ENCODE measurements around the genes THAP11 and DPEP2NB.

DNA sequence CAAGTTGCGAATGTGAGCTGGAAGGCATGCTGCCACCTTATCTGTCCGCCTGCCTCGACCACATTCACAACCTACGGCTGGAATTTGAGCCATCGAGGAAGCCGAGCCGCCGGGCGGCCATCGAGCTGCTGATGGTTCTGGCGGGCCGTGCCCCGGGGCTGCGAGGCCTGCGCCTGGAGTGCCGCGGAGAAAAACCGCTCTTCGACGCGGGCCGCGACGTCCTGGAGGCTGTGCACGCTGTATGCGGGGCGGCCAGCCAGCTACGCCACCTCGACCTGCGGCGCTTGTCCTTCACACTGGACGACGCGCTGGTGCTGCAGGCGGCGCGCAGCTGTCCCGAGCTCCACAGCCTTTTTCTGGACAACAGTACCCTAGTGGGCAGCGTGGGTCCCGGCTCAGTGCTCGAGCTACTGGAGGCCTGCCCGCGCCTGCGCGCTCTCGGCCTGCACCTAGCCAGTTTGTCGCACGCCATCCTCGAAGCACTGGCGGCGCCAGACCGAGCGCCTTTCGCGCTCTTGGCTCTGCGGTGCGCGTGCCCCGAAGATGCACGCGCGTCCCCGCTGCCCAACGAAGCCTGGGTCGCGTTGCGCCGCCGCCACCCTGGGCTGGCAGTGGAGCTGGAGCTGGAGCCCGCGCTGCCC, 1.6 kb upstream of the HSF4 start:
- PRO-cap, result bidirectional peak, plus-strand start at position 611 of the sequence, minus-strand start at position 484 of the sequence

GRCh38 chr16:67181226-67181872, 2.4 kb downstream of the MATCAP1 start:
- PRO-cap, result no peak

DNA sequence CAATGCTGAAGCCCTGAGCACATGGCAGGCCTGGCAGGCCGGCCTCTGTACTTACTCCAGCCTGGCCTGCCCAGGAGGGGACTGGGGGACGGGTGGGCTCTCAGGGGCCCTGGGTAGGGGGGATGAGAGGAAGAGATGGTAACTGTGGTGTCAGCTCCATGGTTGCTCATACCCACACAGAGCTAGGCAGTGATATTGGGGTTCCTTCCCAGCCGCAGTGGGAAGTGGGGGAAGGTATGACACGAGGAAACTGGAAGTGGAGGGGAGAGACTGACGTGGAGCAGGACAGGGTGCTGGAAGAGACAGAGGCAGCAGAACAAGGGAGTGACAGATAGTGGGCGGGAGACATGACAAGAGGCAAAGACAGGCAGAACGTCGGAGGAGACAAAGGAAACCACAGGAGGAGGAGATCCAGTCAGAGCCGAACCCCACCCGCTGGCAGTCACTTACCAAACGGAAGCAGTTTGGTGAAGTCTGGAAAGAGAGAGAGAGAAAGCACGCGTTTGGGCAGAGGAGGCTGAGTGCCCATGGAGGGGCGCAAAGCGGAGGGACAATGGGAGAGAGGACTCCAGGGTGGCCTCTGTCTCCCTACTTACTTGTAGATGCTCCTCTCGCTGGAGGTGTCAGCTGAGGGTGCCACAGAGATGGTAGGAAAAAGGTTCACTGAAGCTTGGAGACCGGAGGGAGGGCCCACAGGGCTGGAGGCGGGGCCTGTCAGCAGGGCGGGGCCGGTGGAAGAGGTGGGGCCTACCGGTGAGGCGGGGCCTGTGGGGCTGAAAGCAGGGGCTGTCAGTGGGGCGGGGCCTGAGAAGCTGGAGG, 9.2 kb downstream of the TMEM208 start:
- PRO-cap, result no peak

GRCh38 chr16:67364925-67365490, 28.3 kb downstream of the TPPP3 start:
- PRO-cap, result no peak

DNA sequence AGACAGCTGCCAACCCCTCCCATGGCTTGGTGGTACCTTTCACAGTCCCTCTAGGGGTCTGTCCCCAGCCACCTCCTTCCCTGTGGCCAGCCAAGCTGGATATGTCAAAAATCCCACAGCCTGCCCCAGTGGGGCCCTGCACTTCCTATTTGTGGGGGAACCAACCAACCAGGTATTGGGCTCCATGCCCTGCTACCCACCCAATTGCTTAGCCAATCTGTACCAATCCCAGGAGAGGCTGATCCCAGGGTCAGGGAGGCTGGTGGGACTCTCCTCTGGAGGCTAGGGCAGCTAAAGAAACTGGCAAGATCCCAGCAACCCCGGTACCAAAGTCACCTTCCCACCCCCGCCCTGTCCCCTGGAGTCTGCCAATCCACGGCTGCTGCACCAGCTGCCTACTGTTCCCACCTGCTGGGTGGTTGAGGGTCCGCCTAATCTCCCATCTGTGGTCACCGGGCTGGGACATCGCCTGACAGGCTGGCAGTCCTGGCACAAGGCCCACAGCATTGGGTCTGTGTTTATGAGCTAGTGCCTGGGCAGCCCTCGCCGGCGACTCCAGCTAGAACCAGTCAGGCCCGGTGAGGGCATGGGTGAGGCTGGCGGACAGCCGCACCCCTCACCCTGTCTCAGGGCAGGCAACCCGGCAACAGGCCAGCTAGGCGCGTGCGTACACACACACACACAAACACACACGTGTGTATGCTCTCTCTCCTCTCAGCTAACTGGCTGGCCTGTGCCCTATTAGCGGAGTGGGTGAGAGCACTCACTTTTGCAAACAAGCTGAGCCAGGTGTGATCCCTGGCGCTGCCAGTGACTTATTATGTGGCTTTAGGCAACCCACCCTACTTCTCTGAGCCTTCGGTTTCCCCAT, 10.2 kb downstream of the HSD11B2 start:
- PRO-cap, result no peak

DNA sequence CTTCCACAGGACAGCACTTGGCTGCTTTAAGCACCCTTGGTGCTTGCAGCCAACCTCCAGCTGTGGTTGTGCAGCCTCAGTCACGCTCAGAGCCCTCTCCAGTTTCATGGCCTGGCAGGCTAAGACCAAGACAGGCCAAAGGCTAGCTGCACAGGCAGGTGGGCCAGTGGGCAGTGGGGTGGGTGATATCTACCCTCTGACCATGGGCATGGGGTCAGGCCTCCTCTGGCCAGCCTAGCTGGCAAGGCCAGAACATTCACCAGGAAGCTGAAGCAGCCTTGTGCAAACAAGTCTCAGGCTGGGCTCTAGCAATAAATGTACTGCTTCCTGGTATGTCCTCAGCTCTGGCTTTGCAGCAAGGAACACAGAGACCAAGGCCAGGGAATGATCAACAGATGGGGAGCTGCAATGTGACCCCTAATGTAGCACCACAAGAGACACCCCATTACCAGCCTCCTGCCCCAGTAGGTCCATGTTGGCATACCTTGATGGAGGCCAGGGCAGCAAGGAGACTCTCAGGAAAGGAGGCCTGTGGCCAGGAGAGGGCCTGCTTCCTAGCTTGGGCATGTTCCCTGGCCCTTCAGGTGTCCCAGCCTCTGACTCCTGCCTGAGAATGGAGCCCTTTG, 20.9 kb downstream of the HSD11B2 start:
- PRO-cap, result no peak

DNA sequence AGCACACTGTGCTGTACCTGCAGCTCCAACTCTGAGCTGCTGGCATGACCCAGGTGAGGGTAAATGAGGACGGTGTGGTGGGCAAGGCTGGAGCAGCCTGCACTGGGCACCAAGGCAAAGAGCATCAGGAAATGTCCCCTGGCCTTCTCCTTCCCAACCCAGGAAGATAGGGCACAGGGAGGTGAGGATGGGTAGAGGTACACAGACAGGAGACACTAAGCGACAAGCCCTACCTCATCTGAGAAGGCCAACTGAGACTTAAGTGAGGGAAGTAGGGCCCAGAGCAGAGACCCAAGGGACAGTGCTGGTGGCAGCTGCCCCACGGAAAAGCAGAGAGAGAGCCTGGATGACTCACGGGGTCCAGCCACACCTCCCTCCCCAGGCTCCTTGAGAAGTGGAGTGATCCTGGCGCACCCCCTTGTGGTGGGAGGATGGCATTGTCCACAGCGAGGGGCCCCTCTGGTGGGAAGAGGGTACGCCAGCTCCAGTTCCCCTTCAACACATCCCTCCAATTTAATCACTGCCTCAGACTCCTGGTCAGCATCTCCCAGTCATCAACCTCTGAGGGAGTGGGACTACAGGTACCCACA, 15.3 kb downstream of the ATP6V0D1 start:
- PRO-cap, result no peak

DNA sequence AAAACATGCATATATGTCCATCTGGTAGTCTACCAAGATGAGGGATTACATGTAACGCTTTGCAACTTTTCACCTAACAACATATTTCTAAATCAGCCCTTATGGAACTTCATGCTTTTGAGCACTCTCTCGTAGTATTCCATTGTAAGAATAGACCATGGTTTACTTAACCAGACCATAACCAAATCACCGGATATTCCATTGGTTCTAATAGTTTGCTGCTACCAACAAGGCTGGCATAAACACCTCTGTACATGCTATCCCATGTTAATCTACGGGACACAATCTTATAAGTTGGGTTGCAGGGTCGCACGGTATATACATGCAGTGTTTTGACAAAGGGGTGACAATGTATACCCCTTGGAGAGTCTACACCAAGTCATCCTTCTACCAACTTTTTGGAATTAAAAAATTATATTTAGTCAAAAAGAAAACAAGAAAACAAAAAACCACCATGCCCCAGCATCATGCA, 11.0 kb downstream of the ATP6V0D1 start:
- PRO-cap, result no peak

- PRO-cap, result bidirectional peak, plus-strand start at chr16:67545073, minus-strand start at chr16:67544780
Observed at GRCh38 chr16:67544575-67545299, 16.1 kb downstream of the RIPOR1 start.

- PRO-cap, result bidirectional peak, plus-strand start at chr16:67564123, minus-strand start at chr16:67563793
Observed at GRCh38 chr16:67563763-67564272, 1.5 kb downstream of the CTCF start.

GRCh38 chr16:67663179-67664122, 2.7 kb downstream of the PARD6A start:
- PRO-cap, result no peak

- PRO-cap, result no peak
Observed at GRCh38 chr16:67677398-67678328, 11.0 kb downstream of the C16orf86 start.

DNA sequence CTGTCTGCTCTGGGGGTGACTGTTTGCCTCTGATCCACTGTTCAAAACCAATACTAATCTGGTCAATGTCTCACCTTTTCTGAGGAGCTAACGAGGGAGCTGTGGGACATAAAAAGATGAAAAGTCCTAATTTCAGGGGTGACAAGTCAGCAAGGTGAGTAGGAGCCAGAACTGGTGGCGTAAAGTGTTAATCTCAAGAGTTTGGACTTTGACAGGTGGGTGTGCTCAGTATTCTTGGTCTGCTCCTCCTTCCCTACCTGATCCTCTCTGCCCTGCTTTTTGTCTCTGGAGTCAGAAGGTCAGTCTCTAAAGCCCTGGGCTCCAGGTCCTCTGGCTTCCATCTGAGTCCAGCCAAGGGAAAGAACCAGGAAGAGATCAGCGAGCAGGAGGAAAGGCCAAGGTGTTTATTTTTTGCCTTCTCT, 21.4 kb downstream of the GFOD2 start:
- PRO-cap, result no peak

DNA sequence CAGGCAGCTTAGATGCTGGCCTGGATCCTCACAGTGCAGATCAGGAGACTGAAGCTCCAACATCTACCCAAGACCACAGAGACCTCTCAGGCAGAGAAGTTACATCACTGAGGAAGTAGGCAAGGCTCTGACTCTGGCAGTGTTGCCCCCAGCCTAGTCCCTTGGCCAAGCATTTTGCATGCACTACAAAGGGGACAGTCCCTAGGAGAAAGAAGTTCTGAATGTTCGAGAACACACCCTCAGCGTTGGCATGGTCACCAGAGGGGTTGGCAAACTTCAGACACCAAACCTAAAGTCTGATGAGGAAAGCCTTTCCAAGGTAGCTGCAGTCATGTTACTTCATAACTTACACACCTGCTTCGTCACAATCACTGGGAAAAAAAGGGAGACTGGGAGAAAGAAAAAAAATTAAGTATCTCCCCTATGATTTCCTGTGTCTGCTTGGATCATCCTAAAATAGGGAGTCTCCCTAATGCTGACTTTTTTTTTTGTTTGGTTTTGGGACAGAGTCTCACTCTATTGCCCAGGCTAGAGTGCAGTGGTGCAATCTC, 2.4 kb downstream of the RANBP10 start:
- PRO-cap, result no peak

GRCh38 chr16:67841997-67842927, at the start of gene THAP11:
TSS of gene THAP11 (plus strand) at chr16:67842320.
- PRO-cap, result bidirectional peak, plus-strand start at chr16:67842082, minus-strand start at chr16:67841869; bidirectional peak, plus-strand start at chr16:67842333, minus-strand start at chr16:67842249; bidirectional peak, plus-strand start at chr16:67842745, minus-strand start at chr16:67842737; bidirectional peak, plus-strand start at chr16:67843125, minus-strand start at chr16:67842812

DNA sequence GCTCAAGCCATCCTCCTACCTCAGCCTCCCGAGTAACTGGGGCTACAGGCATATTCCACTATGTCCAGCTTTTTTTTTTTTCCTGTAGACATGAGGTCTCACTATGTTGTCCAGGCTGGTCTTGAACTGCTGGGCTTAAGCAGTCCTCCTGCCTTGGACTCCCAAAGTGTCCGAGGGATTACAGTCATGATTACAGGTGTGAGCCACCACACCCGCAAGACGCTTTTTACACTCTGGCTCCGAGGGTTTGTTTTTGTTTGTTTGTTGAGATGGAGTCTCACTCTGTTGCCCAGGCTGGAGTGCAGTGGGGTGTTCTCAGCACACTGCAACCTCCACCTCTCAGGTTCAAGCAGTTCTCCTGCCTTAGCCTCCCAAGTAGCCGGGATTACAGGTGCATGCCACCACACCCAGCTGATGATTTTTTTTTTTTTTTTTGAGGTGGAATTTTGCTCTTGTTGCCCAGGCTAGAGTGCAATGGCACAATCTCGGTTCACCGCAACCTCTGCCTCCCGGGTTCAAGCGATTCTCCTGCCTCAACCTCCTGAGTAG, 11.5 kb upstream of the CENPT start:
- PRO-cap, result no peak

DNA sequence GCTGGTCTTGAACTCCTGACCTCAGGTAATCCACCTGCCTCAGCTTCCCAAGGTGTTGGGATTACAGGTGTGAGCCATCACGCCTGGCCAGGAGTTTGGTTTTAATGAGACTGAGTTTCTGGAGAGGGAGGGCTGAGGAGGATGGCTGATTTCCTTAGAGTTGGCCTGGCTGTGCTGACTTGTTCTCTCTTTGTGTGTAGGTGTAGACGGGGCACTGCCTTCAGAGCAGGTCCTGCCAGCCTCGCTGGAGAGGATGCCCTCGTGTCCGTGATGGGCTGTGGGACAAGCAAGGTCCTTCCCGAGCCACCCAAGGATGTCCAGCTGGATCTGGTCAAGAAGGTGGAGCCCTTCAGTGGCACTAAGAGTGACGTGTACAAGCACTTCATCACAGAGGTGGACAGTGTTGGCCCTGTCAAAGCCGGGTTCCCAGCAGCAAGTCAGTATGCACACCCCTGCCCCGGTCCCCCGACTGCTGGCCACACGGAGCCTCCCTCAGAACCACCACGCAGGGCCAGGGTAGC, 15.5 kb downstream of the PSKH1 start:
- PRO-cap, result no peak

DNA sequence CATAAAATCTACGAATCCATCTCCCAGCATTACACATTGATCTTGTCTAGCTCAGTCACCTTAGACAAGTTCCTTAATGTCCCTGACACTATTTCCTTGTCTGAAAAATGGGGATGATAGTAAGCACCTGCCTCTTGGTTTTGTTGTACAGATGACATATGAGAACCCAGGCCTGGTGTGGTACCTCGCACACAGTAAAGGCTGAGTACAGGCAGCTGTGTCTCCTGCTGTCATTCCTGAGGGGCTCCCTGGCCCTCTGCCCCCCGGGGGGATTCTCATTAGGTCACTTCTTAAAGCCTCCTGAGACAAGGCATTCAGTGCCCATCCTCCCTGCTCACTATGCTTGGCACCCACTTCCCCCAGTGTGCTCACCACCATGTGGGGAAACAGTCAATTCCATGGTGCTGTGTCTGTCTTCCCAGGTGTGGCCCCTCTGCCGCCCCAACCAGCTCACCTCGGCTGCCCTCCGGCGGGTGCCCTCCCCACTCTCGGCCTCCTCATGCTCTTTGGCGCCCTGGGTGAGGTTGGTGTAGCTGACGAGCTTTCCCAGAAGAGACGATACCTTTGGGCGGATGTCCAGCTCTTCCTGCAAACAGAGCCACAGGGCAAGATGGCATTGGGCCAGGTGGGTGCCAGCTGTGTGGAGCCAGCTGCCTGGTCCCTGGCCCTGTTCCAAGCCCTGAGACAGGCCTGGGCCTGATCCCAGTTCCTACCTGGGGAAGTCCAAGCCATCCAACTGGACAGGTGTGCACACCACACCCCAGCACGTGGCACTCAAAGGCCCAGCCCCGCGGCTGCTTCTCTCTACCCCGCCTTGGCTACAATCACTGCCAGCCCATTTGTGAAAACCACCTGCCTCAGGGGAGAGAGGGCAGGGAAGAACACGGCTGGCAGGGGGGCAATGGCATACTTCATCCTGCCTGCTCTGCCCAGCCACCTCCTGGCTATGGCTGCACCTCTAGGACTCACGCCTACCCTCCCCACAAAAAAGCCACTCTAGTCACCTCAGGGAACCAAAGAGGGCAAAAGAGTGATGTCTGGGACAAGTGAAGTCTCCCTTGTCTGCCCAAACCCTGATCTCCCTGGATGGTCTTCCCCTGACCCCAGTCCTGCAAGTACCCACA, 7.0 kb downstream of the SLC12A4 start:
- PRO-cap, result no peak

DNA sequence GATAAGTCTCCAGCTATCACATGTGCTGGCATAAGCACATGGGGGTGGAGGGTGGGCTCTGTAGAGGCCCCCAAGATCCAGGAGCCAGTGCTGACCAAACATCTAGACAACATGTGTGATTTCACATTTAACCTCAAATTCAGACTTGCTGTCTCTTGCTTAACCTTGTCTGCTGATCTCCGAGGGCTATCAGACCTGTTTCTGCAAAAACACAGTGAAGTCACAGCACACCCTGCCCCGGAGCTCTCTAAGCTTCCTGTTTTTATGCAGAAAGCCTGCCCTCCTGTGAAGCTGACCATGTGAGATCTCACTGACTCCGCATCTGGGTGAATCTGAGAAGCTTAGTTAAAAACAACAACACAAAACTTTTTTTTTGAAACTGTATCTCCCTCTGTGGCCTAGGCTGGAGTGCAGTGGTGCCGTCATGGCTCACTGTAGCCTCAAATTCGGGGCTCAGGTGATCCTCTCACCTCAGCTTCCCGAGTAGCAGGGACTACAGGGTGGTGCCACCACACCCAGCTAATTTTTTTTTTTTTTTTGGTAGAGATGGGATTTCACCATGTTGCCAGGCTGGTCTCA, 6.6 kb upstream of the DPEP2 start:
- PRO-cap, result bidirectional peak, plus-strand start at position 267 of the sequence, minus-strand start at position 249 of the sequence

DNA sequence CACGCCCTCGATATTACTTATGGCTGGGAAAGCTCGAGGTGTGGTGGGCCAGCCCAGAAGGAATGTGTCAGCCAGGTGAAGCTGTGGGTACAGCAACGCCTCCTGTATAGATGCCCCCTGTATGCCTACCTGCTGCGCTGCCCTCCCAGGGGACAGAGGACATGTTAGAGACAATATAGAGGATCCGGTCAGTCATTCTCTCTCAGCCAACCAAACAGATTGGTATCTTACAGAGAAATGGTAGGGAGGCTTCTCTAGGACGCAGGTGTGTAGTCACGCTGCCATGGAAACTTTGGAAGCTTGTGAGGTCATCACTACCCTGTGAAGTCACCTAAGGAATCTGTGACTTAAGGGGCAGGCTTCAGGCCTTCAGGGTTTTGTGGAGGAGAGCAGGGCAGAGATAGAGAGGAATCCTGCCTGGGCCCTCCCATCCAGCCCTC, at the start of gene DPEP2NB:
DPEP2NB (minus strand) TSS at position 337 of the 440 bp plus-strand sequence.
- PRO-cap, result no peak

Data from NALM6 (cell line).